Colic lymph node (tissue), 1 donor: Measurements from ENCODE around the genes CPLANE1 and GDNF.

GRCh38 chr5:36945397-36945965 lies 68.9 kb downstream of the NIPBL start:
- PRO-cap, result no peak

DNA sequence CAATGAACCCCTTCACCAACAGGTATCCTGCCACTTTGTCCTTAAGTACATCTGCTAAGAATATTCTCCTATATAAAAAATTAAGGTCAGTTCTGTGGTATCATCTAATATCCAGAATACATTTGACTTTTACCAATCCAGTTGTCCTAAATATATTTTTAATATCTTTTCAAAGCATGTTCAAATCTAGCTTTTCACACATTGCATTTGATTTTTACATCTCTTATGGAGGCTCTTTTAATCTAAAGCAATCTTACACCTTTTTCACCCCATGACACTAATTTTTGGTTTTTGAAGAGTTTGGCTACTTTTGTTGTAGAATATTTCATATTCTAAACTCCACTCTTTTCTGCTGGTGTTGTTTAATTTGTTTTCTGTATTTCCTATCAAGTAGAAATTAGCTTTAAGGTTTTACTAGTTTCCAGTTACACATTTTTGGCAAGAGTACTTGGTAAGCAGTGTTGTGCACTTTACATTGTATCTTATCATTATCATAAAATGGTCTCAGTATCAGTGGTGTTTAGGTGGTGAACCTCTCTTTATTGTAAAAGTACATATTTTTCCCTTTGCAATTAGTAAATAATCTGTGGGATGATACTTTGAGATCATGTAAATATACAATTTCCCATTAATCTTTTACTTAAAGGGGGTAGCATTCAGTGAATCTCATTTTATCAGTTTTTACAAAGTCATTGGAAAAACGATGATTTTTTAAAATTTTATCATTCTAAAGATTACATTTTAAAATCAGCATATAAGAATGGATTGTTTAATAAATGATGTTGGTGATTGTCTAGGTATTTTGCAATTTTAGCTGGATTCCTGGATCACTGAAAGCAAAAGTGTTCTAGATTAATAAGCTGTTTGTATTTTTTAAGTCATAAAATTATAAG lies 89.7 kb downstream of the NIPBL start:
- PRO-cap, result no peak

GRCh38 chr5:37060728-37061249 lies 184.2 kb downstream of the NIPBL start:
- PRO-cap, result no peak

DNA sequence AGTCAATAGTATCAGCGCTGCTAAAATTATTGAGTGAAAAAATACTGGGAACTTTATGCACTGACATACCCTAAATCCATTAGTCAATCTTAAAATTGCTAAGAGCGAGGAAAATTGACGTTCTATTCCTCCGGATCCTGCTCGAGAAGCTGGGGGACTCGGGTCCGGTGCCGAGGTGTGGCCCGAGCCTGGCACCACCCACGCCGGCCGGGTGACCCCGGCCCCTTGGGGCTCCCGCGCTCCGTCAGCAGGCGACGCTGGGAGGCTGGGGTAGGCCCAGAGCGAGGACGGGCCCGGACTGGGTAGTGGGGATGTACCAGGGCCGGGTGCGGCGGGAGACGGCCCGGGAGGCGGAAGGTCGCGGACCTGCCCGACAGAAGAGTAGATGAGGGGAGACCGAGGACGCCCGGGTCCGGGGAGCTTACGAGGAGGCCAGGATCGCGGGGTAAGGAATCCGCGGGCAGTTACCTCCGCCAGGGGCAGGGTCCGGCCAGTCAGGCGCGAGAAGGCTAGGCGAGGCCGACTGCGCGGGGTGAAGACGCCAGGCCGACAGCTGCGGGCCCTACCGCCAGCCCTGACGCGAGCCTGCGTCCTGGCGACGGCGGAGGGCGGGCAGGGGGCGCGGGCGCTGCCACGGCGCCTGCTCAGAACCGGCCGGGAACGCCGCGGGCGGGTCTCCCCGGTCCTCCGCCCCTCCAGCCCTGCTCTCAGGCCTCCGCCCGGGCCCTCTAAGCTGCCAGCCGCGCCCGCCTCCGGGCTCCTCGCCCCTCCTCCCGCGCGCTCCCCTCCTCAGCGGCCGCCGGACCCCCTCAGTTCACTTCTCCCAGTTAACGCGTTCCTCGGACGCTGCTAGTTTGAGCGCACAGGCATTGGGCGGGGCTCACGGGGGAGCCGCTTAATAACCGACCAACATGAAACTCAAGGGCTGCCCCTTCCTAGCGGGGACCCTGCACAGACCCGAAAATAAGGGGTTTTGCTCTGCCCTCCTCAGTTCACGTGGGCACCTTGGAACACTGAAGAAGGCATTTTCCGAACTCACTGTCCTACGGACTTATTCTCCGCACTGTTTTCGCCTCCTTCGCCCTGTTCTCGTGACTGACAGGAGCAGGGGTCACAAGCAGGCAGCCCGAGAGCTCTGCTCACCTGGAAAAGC lies at the start of gene CPLANE1:
Gene CPLANE1, minus strand, starts transcription at position 600 of the 1,153 bp plus-strand sequence.
- PRO-cap, result bidirectional peak, plus-strand start at position 279 of the sequence, minus-strand start at position 256 of the sequence; bidirectional peak, plus-strand start at position 647 of the sequence, minus-strand start at position 594 of the sequence; bidirectional peak, plus-strand start at position 714 of the sequence, minus-strand start at position 730 of the sequence

GRCh38 chr5:37249930-37250297 lies 738 bp upstream of the CPLANE1 start:
- PRO-cap, result no peak

DNA sequence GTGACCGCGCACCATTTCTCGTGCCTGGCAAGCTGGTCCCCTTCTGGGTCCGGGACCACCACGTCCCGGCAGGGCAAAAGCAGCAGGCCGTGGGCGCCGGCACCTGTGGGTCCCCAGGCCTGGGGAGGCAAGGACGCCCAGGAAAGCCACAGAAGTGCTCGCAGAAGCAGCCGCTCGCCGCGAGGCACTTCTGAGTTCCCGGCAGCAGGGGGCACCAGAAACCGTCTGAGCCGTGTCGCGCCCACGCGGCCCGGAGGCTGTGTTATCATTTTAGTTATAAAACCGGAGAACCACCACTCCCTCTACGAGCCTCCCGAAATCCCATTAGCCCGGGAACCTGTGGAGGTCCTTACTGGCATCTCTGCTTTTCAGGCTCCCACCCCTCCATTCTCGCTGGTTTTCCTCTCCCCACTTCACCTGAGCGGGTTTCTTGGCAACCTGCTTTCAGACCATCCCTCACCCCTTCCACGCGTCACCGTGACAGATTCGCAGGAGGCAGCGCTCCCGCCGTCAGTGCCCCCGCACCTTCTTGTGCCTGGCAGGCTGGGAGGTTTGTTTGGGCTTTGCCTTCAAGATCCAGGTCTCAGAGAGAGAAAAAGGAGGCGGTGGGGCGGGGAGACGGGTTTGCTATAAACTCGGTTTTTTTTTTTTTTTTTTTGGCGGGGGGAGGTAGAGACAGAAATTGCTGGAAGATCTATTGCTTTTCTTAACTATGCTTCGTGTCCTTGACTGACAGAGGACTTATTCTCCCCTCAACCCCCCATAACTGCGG lies 2.3 kb downstream of the GDNF start:
- PRO-cap, result no peak

DNA sequence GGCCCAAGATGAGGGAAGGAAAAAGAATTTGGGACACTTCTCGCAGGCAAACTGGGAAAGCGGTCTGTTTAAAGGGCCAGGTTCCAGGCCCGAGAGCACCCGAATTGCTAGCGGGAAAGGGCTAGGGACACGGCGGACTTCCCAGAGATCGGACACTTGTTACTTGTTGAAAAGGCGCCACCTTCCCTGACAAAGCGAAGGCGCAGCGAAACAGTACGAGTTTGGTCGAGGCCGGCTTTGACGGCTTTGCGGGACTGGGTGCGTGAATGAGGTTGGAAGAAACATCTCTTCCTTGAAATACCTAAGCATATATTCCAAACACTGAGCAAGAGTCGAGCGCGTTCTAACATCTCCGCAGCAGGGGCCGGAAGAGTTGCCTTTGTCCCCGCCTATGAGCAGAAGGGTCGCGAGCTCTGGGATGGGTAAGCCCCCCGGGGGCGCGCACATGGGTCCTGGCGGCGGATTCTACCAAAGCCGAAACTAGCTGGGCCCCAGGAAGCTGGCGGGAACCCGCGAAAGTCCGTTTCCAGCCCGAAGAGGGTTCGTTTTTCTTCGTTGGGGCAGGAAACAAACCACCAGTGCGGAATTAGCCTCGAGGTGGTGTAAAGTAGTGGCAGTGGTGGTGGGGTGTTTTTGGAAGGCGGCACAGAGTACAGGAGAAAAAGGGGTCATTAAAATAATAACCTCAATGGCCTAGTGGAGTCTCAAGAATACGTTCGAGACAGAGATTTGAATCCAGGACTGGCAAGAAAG lies 1.5 kb downstream of the GDNF start:
- PRO-cap, result no peak

DNA sequence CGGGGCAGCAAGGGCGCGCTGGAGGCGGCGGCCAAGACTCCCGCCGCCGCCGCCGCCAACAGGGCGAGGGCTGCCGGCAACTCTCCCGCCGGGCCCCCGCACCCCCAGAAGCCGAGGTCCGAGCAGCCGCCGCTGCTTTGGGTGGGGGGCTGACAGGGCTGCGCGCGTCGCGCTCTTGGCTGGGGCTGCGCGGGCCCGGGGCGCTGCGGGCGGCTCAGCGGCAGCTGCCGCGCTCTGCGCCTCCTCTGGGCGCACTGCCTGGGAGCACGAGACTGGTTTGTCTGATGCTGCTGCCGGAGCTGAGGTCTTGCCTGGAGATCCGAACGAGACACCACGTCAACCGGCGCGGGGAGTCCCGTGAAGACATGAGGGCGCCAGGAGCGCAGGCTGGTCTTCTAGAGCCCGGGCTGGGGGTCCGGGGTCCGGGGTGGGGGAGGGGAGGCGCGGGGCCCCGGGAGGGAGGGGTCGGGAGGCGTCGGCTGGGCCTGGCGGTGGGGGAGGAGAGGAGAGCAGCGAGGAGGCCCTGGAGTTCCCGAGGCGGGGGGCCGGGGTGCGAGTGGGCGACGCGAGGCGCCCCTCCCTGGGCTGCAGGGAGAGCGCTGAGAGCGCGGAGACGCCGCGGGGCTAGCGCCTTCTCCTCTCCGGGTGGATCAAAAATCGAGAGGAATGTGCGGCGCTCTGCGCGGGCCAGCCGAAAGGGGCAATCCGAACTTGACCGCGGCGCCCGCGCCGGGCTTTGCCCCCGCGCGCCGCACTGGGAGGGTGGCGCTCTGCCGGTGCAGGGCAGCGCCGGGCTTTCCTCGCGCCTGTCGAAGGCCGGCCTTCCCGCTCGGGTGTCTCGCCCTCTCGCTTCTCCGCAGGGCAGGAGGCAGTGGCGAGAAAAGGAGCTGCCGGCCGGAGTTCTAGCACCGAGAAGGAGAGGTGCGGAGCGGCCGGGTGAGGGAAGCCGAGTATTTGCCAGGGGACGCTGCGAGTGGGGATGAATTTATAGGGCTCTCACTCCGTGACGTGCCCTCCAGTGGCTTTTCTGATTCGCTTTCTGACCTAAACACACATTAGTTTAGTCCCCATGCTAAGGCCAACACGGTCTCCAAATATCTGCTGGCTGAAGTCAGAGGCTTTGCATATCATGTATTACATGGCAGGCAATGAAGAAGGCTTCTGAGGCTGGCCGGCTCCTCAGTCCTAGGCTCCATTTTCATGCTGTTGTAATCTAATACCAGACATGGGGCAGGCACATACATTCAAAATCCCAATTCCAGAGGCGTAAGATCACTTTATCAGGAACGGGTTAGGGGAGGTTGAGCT lies at the start of gene GDNF:
Gene GDNF, minus strand, starts transcription at position 389 of the 1,308 bp plus-strand sequence.
- PRO-cap, result no peak

- PRO-cap, result no peak
Measured at GRCh38 chr5:38162536-38163024, 95.8 kb upstream of the EGFLAM start.

- PRO-cap, result no peak
Measured at GRCh38 chr5:38167337-38167870, 91.0 kb upstream of the EGFLAM start.

DNA sequence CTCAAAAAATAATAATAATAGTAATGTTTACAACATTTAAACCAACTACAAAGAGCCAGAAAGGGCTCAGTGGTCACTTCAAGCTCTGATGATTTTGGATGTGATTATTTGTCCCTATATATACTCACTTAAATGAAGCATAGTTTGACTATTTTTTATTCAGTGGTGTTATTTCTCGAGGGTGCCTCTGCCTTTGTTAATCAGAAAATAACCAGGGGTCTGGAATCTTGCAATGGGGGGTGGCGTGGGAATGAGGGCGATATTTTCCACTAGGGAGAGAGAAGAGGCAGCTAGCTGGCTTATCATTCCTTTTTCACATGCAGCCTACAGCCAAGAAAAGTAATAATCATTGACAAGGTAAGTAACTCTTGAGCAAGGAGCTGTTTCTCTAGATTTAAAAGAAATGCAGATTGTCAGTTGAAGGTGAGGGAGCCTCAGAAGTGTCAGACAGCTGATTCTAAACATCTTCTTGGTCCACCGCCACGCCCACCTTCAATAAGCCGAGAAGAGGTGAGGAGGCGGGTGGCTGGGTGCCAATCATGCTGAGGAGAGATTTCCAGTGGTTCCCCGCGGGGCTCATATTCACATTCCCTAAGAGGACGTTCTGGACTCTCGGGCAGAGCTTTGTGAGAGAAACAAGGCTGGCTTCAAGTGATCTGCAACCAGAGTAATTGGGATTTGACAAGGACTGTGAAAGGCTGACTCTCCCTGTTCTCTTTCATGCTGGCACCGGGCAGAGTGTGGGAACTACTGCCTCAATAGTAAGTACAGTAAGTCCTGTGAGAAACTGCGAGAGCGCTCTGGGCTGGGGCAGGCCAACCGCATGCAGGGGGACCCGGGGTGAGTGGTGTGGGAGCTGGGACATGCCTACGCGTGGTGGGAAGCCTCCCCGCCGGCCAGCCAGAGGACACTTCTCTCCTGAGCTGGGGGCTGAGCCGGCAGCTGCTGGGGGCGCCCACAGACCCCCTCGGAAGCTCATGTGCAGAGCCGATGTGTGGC lies 111.2 kb downstream of the LIFR start:
- PRO-cap, result unidirectional peak, plus-strand start at position 605 of the sequence; unidirectional peak, plus-strand start at position 670 of the sequence; bidirectional peak, plus-strand start at position 792 of the sequence, minus-strand start at position 722 of the sequence

DNA sequence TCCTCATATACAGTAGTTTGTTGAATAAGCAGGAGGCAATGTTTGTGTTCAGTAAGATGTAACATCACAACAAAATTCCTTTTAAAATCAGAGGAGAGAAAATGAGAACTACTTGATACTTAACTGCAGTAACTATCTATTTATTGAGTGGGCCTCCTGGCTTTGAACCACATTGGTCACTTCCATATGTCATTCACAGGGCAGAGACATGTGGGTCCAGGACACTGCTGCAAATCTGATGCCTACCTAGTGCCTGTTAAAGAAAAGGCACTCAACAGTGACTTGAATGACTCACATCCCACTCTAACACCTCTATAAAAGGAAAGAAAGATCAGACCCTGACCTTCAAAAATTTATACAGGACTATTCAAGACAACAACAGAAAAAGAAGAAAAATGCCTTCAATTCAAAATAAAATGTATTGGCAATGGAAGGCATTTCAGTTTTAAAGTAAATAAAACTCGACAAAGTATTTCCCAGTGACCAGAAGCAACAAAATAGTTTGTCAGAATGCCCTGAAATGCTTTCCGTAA lies 8.1 kb downstream of the LIFR start:
- PRO-cap, result no peak

GRCh38 chr5:38938082-38938540 lies 92.3 kb downstream of the OSMR start:
- PRO-cap, result no peak

- PRO-cap, result no peak
Measured at GRCh38 chr5:38979523-38980282, 94.5 kb downstream of the RICTOR start.

DNA sequence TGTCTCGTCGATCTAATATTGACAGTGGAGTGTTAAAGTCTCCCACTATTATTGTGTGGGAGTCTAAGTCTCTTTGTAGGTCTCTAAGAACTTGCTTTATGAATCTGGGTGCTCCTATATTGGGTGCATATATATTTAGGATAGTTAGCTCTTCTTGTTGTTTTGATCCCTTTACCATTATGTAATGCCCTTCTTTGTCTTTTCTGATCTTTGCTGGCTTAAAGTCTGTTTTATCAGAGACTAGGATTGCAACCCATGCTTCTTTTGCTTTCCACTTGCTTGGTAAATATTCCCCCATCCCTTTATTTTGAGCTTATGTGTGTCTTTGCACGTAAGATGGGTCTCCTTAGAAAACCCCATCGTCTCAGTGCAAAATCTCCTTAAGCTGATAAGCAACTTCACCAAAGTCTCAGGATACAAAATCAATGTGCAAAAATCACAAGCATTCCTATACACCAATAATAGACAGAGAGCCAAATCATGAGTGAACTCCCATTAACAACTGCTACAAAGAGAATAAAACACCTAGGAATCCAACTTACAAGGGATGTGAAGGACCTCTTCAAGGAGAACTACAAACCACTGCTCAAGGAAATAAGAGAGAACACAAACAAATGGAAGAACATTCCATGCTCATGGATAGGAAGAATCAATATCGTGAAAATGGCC lies 85.8 kb downstream of the RICTOR start:
- PRO-cap, result no peak

DNA sequence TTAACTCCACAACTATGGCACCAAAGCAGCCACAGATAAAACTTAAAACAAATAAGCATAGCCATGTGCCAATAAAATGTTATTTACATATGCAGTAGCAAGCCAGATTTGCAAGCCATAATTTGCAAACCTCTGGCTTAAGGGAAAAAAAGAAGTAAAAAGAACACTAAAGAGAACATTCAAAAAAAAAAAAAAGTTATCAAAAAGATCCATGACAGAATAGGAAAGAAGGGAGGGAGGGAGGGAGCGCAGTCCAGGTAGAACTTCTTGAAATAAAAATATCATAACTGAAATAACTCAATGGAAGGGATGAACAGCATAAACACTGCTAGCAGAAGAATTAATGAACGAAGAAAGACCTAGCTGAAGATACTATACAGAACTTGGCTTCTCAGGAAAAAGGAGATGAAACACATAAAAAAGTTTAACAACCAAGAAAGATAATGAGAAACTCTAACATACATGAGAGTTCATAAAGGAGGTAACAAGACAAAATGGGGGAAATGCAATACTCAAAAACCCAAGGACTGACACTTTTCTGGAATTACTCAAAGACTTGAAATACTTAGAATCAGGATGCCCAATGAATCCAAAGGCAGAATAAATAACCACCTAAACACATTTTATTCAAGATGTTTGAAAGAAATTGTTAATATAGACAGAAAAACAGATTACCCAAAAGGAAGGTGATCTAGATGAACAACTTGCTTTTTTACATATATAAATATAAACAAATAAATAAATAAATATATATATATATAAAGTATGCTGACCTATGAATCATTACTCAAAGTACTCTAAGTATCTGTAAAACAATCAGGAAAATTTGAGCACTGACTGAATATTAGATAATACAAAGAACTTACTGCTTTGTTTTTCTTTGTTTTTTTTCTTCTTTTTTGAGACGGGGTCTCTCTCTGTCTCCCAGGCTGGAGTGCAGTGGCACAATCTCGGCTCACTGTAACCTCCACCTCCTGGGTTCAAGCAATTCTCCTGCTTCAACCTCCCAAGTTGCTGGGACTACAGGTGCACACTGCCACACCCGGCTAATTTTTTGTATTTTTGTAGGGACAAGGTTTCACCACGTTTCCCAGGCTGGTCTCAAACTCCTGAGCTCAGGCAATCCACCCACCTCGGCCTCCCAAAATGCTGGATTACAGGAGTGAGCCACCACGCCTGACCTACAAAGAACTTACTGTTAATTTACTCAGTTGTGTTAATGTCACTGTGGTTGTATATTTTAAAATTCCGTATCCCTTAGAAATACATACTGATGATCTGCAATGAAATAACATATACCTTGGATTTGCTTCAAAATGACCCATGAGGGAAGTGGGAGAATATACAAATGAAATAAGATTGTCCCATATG lies 24.3 kb downstream of the RICTOR start:
- PRO-cap, result no peak

DNA sequence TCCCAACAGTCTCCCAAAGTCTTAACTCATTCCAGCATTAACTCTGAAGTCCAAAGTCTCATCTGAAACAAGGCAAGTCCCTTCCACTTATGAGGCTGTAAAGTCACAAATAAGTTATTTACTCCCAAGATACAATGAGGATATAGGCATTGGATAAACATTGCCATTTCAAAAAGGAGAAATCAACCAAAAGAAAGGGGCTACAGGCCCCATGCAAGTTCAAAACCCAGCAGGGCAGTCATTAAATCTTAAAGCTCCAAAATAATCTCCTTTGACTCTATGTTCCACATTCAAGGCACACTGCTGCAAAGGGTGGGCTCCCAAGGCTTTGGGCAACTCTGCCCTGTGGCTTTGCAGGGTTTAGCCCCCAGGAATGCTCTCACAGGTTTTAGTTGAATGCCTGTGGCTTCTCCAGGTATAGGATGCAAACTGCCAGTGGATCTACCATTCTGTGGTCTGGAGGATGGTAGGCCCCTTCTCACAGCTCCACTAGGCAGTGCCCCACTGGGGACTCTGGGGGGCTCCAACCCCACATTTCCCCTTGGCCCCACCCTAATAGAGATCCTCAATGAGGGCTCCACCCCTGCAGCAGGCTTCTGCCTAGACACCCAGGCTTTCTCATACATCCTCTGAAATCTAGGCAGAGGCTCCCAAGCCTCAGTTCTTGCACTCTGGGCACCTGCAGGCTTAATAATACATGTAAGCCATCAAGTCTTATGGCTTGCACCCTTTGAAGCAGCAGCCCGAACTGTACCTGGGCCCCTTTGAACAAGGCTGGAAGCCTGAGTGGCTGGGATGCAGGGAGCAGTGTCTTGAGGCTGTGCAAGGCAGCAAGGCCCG lies 8.5 kb downstream of the RICTOR start:
- PRO-cap, result no peak

DNA sequence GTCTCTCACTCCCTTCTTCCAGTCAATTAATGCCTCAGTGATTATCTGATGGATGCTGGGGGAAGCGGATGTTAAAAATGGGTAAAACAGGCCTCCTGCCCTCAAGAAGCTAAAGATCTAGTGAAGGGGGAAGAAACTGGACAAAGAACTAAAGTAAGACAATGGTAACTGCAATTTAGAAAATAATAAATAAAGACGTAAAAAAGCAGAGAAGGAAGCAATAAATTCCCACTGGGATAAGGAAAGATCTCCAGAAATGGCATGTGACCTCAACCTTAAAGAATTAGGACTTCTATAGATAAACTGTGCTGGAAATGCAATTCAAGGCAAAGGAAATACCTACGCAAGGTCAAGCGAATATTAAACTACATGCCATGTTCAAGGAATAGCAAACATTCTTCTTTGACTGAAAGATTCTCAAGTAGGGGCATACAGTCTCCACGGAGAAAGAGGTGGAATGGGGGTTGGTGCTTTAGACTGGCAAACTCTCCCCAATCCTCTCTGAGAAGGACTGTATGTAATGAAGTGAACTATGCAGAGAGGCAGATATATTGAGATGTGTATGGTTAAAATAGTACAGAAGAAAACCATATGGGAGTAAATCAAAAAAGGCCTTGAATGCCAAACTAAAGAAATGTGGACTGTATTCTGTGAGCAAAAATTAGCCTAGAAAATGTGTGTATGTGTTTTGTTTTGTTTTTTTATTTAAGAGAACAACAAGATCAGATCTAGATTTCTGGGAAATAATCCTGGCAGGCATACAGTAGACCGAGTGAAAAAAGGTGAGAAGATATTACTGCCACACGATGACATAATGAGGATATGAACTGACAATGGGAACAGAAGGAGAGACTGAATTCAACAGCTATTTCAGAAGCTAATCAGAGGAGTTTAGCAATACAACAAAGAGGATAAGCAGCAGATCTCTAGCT lies 6.1 kb downstream of the RICTOR start:
- PRO-cap, result no peak

DNA sequence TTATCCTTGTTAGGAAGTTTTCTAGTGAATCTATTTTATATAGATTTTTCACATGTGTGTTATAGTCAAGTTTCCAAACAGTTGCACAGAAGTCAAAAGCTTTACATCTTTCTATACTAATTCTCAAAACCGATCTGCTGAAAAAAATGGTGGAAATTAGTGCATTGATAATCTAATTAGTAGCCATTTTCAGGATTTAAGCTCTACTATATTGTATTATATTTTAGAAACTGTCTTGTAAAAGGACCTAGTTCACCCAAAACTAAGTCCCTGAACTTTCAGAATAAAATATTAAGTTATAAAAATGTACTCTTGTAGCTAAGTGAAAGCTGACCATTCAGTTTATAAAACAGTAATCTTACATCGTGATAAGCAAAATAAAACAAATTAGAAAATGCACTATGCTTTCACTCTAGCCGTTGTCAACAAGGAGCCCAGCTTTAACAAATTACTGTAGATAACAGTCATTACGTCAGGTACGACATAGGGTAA lies 1.5 kb downstream of the RICTOR start:
- PRO-cap, result no peak

DNA sequence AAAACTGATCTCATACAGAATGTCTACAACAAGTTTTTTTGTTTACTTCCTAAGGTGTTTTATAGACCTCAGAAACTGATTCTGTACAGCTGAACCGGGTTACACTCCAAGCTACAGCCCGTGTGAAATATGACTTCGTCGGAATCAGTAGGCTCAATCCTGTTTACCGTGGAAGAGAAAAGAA lies 1.2 kb downstream of the RICTOR start:
- PRO-cap, result unidirectional peak, plus-strand start at position 71 of the sequence; bidirectional peak, plus-strand start outside the sequence, minus-strand start at position 137 of the sequence